ENCODE measurements around a stretch of chr22.

- RAMPAGE, long total RNA = no peak
- RRBS = no CpG with 5 or more reads among the region's 7 CpGs
Observed at GRCh38 chr22:20998115-20999199, 3.5 kb downstream of the THAP7 start.

GRCh38 chr22:21032162-21032428, 266 bp downstream of the SLC7A4 start:
- RAMPAGE, long total RNA = no peak
- RRBS = no CpG with 5 or more reads among the region's 22 CpGs

DNA sequence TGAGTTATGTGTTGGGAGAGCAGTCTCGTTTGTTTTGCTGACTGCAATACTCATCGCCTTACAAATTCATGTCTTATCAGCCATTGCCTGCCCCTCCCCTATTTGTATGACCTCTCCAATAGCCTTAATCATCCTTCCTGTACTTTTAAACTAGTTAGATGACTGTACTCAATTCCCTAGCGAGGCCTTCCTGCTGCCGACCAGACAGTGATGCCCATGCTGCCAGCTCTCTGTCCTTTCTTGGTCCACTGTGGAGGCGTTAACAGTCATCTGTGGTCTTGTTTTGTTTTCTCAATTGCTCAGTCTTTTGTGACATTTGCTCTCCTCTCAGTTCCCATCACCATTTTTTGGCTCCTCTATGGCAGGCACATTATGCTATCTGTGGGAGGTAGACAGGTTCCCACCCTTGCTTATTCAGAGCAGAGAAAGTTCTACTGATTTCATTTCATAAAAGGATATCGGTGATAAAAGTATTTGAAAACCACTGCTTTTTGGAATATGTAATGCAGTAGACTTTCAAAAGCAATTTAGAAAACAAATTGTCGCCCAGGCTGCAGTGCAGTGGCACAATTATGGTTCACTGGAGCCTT, 20.4 kb upstream of the YPEL1 start:
- RAMPAGE, long total RNA = no peak
- RRBS = no CpG with 5 or more reads among the region's 7 CpGs

DNA sequence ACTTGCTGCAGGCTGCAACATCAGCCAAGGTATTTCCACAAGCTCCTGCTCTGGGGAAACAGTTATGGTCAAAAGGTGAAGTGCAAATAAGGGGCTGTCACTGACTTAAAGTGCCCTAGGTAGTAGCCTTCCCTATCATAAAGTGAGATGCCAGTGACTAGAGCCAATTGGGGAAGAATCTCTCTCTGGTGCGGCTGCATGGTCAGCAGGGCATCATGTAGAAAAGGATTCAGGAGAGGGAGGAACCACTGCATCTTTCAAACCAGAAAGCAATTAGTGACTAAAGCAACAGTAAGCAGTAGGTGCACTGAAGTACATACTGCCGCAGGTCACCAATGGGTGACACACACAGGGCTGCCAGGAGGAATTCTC, 28.1 kb upstream of the YPEL1 start:
- RAMPAGE, long total RNA = no peak
- RRBS = no CpG with 5 or more reads among the region's 2 CpGs

DNA sequence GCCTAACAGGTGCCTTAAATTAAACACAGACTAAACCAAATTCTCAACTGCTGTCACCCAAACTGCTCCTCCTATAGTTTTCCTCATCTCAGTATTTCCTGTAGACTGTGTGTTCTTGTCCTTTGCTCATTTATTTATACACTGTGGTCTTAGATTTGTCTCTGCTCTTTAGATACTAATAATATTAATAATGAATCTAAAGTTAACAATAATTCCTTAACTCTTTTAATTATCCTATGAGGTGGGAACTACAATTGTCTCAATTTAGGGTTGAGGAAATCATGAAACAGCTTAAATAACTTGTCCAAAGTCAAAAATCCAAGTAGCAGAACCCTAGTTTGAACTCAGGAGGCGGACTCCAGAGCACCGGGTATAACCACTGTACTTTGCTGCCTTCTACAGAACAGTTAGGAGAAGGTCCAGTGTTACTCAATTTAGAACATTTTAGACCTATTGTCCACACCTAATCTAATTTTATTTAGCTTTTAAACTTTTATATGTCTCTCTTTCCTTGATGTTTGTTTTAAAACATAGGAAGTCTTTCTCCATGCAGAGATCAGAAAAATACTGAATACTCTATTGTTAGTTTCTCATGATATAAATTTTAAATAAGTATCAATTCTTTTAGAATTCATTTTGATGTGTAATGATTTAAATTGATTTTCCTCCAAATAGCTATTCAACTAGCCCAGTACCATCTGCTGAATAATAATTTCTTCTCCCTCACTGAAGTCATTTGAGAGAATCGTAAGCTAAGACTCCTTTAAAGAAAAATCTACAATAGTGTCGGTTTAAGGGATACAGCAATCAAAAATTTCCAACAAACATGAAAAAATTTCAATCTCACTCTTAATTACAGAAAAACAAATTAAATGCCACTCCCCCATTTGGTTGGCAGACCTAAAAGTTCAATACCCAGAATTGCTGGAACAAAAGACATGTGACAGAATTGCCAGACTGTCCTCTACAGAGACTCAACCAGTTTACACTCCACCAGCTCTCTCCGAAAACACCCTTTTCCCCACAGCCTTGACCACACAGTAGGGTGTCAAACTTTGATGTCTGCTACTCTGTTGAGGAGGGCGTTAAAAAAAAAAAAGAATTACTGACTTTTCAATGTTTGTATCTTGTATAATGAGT, 44.2 kb upstream of the YPEL1 start:
- RAMPAGE, long total RNA = no peak
- RRBS = no CpG with 5 or more reads among the region's 6 CpGs

- RAMPAGE, long total RNA = no peak
- RRBS = no CpG with 5 or more reads among the region's 10 CpGs
Observed at GRCh38 chr22:21834959-21836204, 32.1 kb downstream of the MAPK1 start.

DNA sequence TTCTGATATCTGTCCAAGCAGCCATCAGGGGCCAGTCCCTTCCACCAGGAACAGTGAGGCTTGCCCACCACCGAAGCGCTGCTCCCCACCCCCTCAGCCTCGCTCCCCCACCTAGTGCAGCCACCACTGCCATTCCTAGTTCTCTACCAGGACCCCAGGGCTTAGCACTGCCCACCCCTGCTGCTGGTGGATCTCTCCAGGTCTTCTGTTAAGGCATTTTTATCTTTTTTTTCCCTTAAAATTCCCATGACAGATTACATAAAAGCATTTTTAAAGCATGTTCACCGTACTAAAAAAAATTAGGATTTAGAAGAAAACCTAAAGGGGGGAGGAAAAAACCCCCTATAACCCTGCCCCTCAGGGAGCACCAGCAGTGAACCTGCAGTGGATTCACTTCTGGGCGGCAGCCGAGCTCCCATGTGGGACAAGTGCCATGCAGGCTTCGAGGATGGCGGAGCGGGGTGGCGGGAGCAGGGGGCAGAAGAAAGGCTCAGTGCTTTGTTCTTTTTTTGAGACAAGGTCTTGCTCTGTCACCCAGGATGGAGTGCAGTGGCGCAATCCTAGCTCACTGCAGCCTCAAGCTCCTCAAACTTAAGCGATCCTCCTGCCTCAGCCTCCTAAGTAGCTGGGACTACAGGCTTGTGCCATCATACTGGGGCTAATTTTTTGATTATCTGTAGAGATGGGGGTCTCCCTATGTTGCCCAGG, 34.3 kb downstream of the PPM1F start:
- RAMPAGE, long total RNA = no peak
- RRBS = no CpG with 5 or more reads among the region's 12 CpGs

GRCh38 chr22:21964618-21965232, 12.1 kb upstream of the PPM1F start:
- RAMPAGE, long total RNA = no peak
- RRBS = no CpG with 5 or more reads among the region's 11 CpGs

DNA sequence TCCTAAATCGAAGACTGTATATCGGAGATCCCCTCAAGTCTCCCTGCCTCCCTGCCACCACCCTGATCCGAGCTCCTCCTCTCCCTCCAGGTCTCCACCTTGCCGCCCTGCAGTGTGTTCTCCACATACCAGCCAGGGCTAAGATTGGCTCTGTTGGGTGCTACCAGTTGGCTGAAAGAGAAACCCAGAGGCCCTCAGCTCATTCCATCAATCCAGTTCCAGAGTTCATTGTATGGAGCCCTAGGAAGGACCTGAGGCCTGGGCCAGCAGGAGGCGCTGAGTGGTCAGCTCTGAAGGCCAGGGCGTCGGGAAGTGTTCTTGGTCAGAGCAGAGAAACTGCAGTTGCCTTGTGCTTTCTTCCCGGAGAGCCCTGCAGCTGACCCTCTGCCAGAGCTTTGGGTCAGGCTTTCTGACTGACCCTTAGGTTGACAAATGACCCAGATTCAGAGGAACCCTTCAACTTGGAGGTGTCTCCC, 2.2 kb upstream of the TOP3B start:
- RAMPAGE, long total RNA = no peak
- RRBS = no CpG with 5 or more reads among the region's 8 CpGs

GRCh38 chr22:21994735-21994983, 12.1 kb upstream of the TOP3B start:
- RAMPAGE, long total RNA = no peak
- RRBS = no CpG with 5 or more reads among the region's 3 CpGs

- RAMPAGE, long total RNA = no peak
- RRBS = no CpG with 5 or more reads among the region's 10 CpGs
Observed at GRCh38 chr22:22123536-22123817, 121.1 kb upstream of the VPREB1 start.

- RAMPAGE, long total RNA = no peak
- RRBS = no CpG with 5 or more reads among the region's 5 CpGs
Observed at GRCh38 chr22:22161791-22162377, 82.7 kb upstream of the VPREB1 start.

- RAMPAGE, long total RNA = no peak
- RRBS = no CpG with 5 or more reads among the region's 4 CpGs
Observed at GRCh38 chr22:22369785-22370451, 125.3 kb downstream of the VPREB1 start.

DNA sequence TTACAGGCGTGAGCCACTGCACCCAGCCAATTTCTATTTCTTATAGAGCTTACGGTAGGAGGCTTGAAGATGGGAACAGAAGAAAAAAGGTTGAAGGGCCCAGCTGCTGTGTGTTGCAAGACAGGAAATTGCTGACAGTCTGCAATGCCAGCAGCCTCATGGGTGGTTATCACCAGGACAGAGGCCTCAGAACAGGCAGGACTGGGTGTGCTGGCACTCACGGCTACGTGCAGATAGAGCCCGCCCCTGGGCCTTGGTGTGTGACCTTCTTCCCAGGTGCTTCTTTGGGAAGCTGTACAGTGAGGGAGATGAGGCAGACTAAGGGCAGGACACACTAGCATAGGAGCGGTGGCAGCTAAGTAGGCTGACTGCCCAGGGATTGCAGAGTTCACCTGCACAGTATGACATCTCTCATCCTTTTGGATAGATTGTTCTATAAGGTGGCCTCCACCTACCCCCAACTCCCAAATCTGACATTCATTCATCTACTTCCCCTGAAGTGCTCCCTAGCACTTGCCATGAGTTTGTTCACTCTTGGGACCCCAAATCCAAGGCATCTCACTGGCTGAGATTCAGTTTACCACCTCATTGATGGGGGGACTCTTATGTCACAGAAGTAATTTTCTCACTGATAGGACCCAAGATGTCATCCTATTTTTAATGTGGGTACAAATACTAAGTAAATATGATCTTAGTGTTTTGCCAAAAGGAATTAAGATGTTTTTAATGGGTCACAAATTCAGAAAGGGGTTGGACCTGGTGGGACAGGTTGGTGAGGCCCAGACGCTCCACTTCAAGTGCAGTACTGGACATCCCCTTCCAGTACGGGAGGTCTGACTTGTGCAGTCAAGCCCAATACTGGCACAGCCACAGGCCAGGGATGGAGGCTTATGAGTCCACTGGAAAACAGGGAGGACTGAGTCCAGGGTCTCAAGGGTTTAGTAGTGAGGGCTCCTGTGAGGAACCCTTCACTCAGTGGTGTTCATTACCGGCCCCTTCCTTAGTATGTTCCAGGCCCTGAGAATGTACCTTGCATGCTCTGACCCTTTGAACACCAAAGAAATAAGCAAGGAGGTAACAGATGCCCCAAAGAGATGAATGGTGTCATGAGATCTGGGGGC, 12.2 kb downstream of the PRAME start:
- RAMPAGE, long total RNA = no peak
- RRBS = no CpG with 5 or more reads among the region's 9 CpGs

DNA sequence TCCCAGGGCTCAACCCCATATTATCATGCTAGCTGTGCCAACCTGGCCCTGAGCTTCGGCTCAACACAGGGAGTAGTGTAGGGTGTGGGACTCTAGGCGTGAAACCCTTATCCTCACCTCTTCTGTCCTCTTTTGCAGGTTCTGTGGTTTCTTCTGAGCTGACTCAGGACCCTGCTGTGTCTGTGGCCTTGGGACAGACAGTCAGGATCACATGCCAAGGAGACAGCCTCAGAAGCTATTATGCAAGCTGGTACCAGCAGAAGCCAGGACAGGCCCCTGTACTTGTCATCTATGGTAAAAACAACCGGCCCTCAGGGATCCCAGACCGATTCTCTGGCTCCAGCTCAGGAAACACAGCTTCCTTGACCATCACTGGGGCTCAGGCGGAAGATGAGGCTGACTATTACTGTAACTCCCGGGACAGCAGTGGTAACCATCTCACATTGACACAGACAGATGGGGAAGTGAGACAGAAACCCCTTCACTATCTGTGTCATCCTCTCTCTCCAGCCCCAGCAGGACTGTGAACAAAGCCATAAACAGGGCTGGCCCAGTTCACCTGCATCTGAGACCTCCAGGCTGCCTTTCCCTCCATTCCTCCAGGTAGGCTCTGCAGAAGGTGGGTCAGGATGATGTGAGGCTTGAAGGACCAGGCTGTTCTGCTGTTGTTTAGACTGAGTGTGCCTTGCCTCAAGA, 76.5 kb downstream of the GGTLC2 start:
- RAMPAGE, long total RNA = no peak
- RRBS = 91% methylated on average over 2 of the region's 6 CpGs

GRCh38 chr22:22752725-22753419, 108.5 kb downstream of the GGTLC2 start:
- RAMPAGE, long total RNA = no peak
- RRBS = no CpG with 5 or more reads among the region's 9 CpGs

DNA sequence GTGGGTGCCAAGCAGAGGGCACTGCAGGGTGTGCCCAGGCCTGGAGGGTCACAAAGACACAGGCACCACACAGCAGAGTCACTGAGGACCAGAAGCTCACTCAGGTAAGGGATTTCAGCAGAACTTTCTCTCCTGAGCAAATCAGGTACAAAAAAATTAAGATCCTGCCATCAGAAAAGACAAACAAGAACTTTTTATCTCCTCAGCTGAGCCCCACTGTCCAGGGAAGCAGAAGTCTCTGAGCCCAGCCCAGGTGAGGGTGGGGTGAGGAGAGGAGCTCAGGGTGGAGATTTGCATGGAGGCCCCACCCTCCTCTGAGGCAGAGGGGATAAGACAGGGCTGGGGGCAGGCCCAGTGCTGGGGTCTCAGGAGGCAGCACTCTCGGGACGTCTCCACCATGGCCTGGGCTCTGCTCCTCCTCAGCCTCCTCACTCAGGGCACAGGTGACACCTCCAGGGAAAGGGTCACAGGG, 95.4 kb upstream of the IGLL5 start:
- RAMPAGE, long total RNA = no peak
- RRBS = no CpG with 5 or more reads among the region's 2 CpGs

DNA sequence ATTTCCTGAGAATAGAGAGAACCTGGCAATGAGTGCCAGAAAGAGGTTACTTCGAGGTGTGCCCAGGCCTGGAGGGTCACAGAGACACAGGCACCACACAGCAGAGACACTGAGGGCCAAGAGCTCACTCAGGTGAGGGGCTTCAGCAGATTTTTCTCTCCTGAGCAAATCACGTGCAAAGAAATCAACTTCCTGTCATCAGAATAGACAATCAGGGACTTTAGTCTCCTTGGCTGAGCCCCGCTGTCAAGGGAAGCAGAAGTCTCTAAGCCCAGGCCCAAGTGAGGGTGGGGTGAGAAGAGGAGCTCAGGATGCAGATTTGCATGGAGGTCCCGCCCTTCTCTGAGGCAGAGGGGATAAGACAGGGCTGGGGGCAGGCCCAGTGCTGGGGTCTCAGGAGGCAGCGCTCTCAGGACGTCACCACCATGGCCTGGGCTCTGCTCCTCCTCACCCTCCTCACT, 65.2 kb upstream of the IGLL5 start:
- RAMPAGE, long total RNA = no peak
- RRBS = no CpG with 5 or more reads among the region's 6 CpGs

- RAMPAGE, long total RNA = no peak
- RRBS = no CpG with 5 or more reads among the region's 4 CpGs
Observed at GRCh38 chr22:22865519-22866319, 21.9 kb upstream of the IGLL5 start.

DNA sequence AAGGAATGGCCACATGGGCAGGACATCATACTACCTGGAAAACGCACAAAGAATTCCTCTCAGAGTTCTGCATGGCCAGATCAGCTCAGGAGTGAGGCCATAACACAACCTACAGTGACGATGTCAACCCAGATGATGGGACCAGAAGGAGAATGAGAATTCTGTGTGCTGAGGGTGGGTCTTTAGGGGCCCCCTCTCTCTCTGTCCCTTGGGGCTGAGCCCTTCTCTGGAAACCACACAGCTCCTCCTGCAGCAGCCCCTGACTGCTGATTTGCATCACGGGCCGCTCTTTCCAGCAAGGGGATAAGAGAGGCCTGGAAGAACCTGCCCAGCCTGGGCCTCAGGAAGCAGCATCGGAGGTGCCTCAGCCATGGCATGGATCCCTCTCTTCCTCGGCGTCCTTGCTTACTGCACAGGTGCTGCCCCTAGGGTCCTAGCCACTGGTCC, 7.2 kb upstream of the IGLL5 start:
- RAMPAGE, long total RNA = no peak
- RRBS = no CpG with 5 or more reads among the region's 7 CpGs

Measured in hepatocyte (in vitro differentiated cells and primary cell).